Myometrial cell (primary cell): Measurements from ENCODE around the genes PTGER4 and MROH2B.

- RAMPAGE, long total RNA, result no peak
These were observed 110.9 kb downstream of the OSMR start for GRCh38 chr5:38956577-38957330.

DNA sequence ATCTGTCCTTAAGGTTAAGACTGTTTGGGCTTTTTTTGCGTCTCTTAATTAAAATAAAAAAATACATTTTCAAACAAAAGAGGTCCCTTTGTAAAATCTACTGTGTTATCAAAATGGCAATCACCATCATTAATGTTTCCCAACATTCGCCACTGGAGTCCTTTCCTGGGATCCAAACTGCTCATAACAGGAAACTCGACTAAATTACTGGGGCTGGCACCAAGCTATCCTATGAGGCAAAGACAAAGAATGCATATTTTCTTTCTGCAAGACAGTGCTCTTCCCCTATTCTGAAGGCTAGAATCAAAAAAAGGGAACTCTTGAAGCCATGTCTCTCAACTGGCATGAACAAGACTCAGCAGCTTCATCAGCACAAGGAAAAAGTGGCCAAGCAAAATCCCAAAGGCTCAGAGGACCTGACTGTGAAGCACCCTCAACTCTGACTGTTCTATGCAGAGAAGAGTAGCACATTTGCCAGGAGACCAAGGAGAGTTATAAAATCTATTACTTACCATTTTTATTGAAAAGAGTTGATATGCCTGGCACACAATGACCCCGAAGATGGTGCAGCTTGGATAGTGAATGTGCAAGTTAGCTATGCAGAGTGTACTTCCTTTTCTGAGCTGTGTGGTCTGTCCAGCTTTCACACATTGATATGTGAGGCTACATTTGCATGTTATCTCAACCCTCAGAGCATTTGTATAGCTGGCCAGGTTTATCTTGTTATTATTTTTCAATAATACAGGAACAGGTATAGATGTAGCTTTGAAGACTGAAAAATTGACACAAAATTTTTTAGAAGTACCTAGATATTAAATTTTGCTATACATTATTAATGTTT lies 50.9 kb upstream of the FYB1 start:
- RAMPAGE, long total RNA, result no peak

- RAMPAGE, long total RNA, result no peak
These were observed 6.3 kb upstream of the C9 start for GRCh38 chr5:39370431-39371094.

DNA sequence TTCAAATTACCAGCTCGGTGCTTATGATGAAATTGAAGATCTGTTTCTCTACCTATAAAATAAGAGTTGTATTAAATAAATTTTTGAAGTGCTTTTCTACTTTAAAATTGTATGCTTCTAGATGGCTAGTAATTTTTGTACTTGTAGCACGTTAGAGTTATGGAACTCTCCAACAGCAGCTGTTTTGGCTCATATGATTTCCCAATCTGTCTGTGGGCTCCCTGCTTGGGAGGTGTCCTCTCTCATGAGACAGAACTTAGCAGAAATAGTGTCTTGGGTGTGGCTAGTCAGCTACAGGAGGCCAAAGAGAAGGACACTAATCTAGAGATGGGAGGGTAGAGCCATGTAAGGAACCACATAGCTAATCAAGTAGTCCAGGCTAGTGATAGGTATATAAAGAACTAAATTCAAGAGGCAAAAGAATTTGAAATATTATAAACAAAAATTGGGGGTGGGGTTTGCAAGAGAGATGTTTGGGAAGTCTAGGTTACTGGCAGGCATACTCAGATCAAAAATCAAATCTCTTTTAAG lies 78.4 kb upstream of the DAB2 start:
- RAMPAGE, long total RNA, result no peak

DNA sequence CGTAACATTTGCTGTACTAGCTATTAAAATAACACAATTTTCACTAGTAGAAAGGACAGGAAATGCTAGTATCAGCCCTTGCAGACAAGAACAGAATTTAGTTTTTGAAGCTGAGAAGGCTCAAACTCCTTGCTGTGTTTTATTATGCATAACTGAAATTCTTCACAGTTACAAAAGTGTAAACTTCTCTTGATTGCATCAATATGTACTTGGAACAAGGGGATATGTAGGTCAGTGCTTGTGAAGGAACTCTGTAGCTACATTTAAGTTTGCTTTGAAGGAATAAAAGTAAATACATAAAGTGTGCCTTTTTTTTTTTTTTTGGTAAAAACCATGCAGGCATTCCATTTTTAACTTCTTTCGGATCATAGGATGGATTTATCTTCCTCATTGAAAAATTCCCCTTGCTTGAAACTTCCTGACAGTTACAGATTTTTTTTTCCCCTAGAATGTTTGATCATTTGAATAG lies 94.8 kb upstream of the DAB2 start:
- RAMPAGE, long total RNA, result no peak

GRCh38 chr5:40059354-40059833 lies 620.3 kb upstream of the PTGER4 start:
- RAMPAGE, long total RNA, result no peak

DNA sequence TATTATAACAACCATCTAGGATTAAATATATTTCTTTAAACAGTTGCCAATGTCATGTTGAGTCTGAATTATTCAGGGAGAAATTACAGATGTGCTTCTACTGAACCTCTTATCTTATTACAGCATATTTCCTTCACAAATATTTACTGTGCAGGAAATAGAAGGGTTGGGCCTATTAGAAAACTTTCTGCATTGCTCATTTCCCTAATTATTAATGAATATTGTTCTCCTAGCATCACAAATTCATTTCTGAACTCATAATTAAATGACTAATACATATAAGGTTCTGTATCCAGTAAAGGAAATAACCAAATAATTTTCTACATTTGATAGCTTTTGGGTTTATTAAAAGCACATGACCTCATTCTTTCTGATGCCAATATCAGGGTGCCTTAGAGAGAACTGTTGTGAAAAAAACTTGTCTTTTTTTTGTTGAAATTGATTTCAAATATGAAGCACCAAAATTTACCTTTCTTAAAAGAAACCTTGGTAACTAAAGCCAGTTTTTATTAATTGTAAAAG lies 476.8 kb upstream of the PTGER4 start:
- RAMPAGE, long total RNA, result no peak

GRCh38 chr5:40409340-40409933 lies 270.3 kb upstream of the PTGER4 start:
- RAMPAGE, long total RNA, result no peak

GRCh38 chr5:40515114-40515528 lies 164.6 kb upstream of the PTGER4 start:
- RAMPAGE, long total RNA, result no peak

- RAMPAGE, long total RNA, result no peak
These were observed 51.3 kb upstream of the PTGER4 start for GRCh38 chr5:40628430-40628847.

- RAMPAGE, long total RNA, result no peak
These were observed 27.2 kb upstream of the PTGER4 start for GRCh38 chr5:40652462-40652912.

- RAMPAGE, long total RNA, result start-site peak on the plus strand at chr5:40679913-40679952, 25 and 14 reads in 2 replicates
These were observed at the start of gene PTGER4 for GRCh38 chr5:40678806-40680044. Gene PTGER4, plus strand, starts transcription at chr5:40679915.

GRCh38 chr5:40685596-40686371 lies 6.1 kb downstream of the PTGER4 start:
- RAMPAGE, long total RNA, result no peak

DNA sequence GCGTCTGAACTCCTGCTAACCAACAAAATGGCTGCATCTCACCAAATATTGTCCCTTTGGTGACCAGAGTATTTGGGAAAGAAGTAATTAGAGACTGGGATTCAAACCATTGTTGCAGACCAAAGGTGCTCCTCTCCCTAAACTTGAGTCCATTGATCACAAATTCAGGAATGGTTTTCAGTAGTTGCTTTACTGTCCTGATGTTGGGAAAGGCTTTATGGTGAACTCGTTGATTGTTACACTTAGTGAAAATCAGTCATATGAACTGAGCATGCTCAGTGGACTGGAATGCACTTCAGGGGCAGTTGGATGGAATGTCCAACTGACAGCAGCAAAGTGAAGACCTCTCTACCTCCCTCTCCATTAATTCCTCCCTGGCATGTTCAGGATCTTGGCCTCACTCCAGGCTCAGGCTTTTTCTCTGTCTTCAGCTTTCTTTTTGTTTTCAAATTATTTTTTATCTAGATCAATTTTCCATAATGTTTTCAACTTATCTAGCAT lies at the start of gene MROH2B:
Gene MROH2B (minus strand): TSS at position 267 of the 501 bp plus-strand sequence.
- RAMPAGE, long total RNA, result no peak

DNA sequence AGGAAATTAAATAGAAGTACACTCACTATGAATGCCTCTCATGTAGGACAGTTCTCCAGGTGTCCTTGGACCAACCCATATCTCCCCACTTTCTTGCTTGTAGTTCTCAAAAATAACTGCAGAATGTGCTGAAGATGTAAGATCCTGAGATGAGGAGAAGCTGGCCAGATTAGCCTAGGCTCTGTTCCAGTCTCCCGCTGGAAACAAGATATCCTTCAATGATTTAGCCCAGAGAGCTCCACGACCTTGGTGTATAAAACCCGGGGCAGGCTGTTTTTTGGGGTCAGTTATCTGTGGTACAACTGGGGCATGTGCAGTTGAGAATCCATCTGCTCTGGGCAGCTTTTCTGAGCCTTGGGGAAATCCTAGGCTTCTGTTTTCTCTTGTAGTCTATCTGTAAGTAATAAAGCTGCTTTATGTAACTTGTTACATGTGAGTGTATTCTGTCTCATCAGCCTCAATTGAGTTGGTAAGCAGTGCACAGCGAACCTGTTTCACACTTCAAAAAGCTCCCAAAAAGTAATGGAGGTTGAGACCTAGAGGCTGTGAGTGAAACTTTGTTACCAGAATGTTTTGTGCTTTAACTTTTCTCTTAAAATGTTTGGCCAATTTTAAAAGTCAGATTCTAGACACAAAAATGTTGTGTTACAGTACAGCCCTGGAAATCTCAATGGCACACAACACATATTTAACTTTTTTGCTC lies 24.7 kb upstream of the MROH2B start:
- RAMPAGE, long total RNA, result no peak

- RAMPAGE, long total RNA, result no peak
These were observed 31.3 kb downstream of the C6 start for GRCh38 chr5:41181845-41182603.

GRCh38 chr5:41212839-41213306 lies 459 bp downstream of the C6 start:
- RAMPAGE, long total RNA, result no peak

DNA sequence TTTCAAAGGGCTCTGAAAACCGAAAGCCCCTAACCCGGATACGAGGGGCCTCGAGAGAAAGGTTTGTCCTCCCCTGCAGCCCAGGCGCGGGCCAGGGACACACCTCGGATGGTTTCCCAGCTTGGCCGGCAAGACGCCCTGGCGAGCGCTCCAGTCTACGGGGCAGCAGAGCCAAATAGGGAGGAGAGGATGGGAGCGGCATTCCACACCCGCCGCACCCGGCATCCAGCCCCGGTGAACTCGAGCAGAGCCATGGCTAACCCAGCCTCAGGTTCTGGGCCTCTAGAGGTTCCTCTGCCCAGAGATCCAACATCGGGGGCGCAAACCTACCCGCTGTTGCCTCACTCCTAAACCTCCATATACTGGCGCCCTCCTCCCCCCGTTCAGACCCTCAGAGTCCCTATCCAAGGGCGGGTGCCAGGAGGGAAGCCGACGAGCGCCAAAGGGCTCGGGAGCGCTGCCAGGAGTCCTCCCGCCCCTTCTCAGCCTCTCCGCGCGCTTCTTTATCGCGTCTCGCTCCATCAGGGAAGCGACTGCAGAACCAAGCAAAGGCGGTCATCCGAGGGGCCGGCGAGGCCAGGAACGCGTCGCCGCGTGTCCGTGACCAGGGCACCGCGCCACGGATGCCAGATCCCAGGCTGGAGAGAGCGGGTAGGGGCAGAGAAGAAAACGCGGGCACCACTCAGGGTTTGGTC lies 536 bp downstream of the OXCT1 start:
- RAMPAGE, long total RNA, result no peak

DNA sequence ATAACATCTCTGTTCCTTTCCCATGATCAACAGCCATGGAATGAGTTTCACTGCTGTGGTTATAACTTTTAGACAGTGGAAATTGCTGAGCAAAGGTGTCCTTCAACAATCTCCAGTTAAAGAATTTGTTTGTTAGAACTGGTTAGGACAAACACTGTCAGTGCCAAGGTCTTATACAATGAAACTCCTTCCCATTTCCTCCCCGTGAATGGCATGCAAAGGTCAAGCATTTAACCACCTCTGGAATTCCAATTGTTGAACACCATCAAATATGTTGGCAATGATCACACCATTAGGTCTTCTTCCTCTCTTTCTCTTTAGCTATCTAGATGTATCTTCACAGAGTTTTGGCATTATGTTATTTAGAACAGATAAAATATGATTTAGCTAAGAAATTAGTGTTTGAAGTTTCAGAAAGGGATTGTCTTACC lies 45.7 kb upstream of the GHR start:
- RAMPAGE, long total RNA, result no peak

DNA sequence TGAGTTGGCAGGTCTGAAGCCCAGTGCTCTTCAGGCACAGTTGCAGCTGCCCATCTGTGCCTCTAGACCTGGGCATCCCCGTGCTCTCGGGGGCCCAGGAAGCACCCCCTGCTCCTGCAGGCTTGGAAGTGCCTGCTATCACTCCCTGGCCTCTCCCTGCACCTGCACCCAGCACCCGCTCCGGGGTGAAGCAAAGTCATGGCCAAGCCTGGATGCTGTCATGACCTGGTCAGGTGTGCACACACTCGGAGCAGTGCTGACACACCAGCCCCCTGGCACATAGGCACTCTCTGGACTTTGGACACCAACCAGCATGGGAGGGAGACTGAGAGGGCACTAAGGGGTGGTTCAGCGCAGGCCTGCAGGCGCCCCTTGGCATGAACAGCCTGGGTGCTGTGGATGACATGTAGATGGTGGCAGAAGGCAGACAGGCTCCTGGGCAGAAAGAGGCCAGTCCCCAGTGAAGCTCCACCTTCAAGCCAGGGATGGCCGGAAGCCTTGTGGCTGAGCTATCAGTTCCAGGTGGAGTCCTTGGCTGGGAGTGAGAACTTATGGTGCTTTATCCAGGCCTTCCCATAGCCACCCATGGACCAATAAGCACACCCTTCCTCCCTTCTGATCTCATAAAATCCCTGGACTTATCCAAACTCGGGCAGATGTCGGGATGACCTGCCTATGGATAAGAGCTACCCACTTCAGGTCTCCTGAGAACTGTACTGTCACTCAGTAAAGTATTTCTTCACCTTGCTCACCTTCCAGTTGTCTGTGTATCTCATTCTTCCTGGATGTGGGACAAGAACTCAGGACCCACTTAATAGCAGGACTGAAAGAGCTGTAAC lies 158.8 kb downstream of the GHR start:
- RAMPAGE, long total RNA, result no peak